ENCODE measurements around a stretch of chr12.

DNA sequence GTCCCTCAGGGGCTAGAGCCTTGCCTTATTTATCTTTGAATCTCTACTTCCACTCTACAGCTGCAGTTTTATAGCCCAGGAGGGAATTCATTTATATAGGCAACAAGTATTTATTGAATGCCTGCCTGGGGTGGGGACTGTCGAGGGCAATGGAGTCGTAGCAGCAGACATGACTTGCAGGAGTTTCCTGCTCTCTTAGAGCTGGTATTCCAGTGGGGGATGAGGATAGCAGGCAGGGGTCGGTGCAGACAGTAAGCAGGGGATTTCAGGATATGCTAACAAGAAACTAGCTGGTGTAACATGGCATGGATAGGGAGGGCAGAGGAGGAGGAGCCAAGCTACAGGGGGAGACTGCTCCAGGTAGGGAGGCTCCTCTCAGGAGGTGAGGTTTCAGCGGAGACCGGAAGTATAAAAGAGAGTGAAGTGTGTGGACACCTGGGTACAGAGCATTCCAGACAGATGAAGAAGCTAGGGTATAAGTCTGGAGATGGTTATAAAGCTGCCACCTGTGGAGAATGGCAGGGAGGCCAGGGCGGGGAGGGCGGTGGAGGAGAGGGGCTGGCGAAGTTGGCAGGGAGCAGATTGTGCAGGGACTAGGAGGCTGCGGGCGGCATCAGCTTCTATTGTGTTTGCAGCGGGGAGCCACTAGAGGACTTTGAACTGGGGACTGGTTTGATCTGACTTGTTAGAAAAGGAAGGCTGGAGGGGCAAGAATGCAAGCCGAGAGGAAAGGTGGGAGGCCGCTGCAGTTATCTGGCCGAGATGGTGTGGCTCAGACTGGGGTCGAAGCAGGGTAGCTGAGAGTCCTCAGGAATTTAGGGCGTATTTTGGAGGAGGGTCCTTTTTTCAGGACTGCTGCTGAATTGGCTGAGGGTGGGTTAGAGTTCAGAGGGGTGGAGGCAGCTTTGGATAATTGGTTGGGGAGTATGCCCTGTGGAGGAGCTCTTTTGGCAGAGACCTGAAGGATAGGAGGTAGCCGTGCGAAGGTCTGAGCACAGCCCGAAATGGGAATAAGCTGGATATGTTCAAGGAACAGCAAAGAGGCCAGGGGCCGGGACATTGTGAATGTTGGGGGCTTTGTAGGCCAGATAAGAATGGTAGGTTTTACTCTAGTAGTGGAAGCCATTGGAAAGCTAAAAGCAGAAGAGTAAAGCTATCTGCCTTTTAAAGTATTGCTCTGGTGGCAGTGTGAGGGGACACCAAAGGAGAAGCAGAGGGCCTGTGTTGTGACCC, 17.5 kb downstream of the USP30 start:
- PRO-cap, 2 experiments = no peak in any of the 2 experiments

GRCh38 chr12:109085680-109086379, 7.4 kb downstream of the ALKBH2 start:
- PRO-cap, 2 experiments = no peak in any of the 2 experiments

GRCh38 chr12:109087076-109088065, 5.9 kb downstream of the ALKBH2 start:
- PRO-cap, 2 experiments = peak in 1 of 2 experiments; most common plus-strand start chr12:109087467 (in 1); most common minus-strand start chr12:109087443 (in 1)

DNA sequence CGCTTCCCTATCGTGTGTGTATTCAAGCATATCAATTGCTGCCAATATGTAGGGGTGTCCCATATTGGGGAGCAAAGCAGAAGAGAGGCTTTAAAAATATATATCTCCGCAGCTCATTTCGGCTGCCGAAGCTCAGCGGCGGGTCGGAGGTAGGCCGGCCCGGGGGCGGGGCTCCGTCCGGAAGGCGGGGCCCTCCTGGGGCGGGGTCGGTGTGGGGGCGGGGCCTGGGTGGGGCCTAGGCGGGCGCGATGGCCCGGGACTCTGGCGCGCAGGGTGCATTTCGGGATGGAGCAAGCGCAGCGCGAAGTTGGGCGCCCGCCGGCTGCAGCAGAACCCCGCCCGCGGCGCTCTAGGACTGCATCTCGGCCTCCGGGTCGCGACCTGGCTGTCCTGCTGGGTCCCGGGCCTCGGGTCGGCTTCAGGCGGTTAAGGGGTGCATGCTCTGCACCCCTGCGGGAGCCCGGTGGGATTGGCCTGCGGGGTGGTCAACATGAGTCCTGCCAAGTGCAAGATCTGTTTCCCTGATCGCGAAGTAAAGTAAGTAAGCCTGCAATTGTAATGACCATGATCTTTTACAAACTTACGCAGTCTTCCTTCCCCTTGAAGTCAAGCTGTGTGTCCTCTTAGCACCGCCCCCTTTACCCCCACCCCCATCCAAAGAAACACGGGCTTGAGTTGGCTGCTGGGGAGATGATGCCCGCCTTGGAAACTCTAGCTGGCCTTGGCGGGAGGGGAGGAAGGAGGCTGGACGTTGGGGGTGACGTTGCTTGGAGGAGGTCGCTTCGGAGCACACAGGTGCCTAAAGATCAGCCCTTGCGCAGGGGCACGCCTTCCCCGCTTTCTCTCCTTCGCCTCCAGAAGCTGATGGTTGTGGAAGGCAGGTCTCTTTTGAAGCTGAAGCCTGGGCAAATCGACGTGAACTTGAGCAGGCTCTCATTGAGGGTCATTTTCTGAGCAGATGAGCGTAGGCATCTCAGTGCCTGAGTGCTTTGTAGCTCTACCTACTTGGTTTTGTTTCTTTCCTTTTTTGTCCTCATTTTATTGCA, 38.3 kb downstream of the ACACB start:
- PRO-cap, 2 experiments = peak in 2 of 2 experiments; most common plus-strand start position 279 of the sequence (in 2); most common minus-strand start position 153 of the sequence (in 1)

DNA sequence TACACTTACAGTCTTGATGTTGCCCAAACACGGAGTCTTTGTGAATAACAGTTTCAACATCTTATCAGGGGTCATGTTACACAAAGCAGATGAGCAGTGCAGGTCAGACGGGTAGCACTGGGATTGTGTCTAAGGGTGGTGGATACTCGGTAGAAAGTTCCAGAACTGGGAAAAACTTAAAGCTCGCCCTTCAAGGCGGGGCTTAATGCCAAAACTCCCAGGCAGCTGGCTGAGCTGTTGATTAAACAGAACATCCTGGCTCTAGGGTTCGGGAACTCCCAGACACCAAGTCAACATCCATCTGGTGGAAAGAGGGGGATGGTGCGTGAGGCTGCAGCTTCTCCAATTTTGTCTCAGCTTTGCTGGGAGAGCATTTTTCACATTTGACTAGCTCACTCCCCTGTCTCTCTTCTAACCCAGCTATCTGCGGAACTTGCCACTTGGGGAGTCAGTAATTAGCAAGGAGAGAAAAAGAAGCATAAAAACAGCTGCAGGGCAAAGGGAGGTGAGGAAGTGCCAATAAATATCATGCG, 31.0 kb downstream of the FOXN4 start:
- PRO-cap, 2 experiments = peak in 1 of 2 experiments; most common plus-strand start position 88 of the sequence (in 1)

- PRO-cap, 2 experiments = no peak in any of the 2 experiments
Measured at GRCh38 chr12:109309011-109309165, 196 bp downstream of the FOXN4 start.

- PRO-cap, 2 experiments = no peak in any of the 2 experiments
Measured at GRCh38 chr12:109388969-109389632, 41.4 kb downstream of the MYO1H start.

GRCh38 chr12:109533226-109533848, 40.0 kb downstream of the MMAB start:
- PRO-cap, 2 experiments = no peak in any of the 2 experiments

DNA sequence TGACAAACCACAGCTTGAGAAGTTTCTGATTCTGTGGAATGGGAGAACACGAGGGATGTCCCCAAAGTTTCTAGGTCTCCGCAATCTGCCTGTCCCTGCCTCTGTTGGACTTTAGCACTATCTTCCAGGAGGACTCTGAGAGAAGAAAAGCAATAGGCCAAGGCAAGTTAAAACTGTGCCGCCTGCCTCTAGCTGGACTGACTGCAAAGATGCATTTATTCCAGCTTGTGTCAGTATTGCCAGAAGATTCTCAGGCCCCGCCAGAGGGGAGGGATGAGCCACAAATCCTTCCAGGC, 19.9 kb downstream of the MMAB start:
- PRO-cap, 2 experiments = no peak in any of the 2 experiments

DNA sequence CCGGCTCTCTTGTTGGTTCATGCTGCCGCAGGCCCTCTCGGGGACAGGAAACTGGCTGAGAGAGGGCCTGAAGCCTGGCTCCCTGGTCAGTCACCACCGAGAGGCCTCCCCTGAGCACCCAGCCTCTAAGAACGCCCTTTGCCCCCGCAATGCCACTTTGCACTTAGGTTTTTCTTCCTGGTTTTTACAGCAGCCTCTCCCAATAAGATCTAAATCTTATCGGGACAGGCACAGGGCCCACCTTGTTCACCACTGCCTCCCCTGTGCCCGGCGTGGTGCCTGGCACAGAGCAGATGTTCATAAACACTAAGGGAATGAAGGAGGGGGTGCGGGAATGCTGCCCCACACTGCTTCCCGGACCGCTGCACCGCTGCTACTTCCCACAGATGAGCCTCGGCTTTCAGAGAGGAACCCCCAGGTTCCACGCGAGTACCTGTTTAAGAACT, 14.6 kb downstream of the MMAB start:
- PRO-cap, 2 experiments = no peak in any of the 2 experiments

DNA sequence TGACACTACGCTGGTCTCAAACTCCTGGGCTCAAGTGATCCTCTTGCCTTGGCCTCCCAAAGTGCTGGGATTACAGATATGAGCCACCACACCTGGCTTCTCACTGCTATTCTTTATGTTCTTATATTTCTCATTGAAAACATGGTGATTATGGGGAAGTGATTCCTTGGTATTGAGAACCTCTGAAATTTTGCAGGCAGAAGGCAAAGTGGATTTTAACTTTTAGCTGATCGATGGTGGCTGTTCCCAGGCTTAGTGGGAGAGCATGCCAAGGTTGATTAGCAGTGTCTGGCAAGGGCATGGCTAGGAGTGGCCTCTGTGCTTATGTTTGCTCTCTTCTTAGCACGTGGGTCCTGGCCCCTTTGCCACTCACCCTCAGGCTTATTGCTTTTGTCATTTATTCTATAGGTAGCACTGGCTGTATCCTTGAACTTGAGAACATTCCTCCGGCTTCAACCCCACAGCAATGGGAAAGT, 2.0 kb downstream of the MVK start:
- PRO-cap, 2 experiments = no peak in any of the 2 experiments

- PRO-cap, 2 experiments = no peak in any of the 2 experiments
Measured at GRCh38 chr12:109622195-109622407, 48.5 kb downstream of the MVK start.

DNA sequence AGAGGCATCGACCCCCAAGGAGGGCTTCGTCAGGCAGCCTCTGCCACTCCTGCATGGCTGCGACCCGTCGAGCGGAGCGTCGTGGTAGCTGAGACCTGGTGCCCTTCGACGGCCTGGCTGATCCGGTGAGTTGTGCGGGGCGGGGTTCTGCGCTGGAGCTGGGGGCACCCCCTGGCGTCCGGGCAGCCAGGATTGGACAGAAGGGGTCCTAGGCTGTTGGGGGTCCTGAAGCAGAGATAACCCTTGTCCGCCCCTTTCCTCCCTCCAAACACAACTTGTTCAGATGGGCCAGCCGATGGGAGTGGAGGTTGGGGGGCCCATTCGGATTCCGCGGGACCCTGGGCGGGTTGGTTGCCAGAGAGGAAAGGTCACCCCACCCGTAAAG, 1.1 kb downstream of the FAM222A start:
- PRO-cap, 2 experiments = peak in 1 of 2 experiments; most common minus-strand start position 134 of the sequence (in 1)

DNA sequence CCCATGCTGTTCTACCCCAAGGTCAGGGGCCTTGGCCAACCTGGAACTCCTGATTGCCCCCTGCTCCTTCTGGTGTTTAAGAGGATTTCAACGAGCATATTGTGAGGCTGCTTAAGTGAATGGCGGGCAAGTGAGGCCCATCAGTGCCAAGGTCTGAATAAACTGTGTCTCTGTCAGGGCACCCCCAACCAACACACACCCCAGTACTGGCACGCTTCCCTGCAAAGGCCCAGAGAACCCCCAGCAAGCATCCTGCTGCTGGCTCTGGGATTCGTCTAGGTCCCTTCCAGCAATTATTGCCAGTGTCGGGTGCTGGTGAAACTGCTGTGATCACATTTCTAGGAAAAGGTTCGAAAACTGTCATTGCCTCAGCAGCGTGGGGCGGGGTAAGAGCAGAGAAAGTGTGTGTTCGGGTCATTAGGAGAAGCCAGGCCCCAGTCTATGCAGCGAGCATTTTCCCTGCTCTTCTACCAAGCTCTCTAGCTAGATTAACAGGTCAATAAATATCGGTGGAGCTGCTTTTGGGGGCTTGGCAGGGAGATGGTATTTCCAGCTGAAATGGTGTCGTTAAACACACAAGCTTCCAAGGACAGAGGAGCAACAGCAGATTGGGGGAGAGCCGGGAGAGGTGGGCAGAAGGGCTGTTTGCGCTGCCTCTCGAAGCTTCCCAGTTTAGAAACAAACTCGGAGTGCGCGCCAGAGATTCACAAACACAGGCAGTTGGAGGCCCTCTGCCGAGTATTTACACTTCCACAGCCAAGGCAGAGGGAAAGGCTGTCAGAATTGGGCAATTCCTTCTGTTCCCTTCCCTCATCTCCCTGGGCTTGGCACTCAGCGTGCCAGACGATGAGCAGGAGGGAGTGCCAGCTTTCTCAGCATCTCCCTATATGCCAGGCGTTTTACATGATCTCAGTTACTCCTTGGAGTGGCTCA, 2.6 kb downstream of the FAM222A start:
- PRO-cap, 2 experiments = no peak in any of the 2 experiments

DNA sequence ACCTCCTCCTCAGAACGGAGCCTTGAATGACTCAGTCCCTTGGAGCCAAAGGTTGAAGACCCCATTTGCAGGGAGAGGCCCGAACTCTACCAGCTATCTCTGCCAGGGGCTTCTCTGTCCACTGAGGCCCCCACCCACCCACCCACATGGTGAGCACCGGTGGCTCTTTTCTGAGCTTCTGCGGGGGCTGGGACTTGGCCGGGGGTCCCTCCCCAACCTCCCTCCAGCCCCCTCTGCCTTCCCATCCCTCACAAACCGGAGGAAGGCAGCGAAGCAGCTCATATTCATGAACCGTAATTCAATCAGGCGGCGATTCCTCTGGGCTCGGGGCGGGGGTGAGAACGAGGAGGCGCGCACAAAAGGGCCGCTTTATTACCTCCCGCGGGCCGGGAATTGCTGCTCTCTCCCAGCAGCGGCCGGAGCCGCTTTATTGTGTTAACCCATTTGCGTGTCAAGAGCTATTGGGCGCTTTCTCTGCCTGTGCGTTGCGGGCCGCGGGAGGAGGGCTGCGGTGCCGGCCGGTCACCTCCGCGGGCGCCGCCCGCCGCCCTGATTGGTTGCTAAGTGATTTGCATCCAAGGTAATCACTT, 4.6 kb downstream of the FAM222A start:
- PRO-cap, 2 experiments = no peak in any of the 2 experiments

GRCh38 chr12:109823037-109823661, 10.0 kb downstream of the TRPV4 start:
- PRO-cap, 2 experiments = no peak in any of the 2 experiments

- PRO-cap, 2 experiments = no peak in any of the 2 experiments
Measured at GRCh38 chr12:109883232-109883907, 3.0 kb upstream of the GLTP start.

DNA sequence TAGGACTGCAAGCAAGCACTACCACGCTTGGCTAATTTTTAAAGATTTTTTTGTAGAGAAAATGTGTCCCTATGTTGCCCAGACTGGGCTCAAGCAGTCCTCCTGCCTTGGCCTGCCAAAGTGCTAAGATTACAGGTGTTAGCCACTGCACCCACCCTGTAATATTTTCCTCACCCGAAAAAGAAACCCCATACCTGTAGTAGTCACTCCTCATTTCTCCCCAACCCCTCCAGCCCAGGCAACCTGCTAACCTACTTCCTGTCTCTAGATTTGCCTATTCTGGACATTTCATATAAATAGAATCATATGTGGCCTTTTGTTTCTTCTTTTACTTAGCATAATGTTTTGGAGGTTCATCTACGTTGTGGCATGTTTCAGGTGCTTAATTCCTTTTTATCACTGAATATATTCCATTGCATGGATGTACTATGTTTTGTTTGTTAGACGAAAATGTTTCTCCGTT, 6.1 kb downstream of the ANKRD13A start:
- PRO-cap, 2 experiments = no peak in any of the 2 experiments

DNA sequence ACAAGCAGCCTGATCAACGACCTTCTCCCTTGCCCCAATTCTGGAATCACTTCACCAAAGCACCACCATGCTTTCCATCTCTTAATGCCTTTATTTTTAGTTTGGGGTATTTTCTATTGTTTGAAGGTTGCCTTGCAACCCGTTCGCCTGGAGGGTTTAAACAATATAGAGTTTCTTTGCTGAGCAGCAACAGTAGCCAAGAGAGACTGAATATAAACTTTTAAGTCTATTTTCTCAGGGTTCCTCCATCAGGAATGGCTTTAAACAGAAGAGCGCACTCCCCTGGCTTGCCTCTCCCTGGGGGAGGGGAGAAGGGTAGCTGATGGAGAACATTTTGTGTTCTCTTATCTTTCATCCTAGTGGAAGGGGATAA, 34.6 kb upstream of the ATP2A2 start:
- PRO-cap, 2 experiments = no peak in any of the 2 experiments

GRCh38 chr12:110269348-110269810, 11.7 kb upstream of the ATP2A2 start:
- PRO-cap, 2 experiments = no peak in any of the 2 experiments